Jejunum (tissue), 1 donor: ENCODE measurements around the gene TAFA4.

- PRO-cap = no peak
These were observed 419.5 kb downstream of the MAGI1 start for GRCh38 chr3:65619111-65619812.

GRCh38 chr3:65977528-65978457, 60.9 kb downstream of the MAGI1 start:
- PRO-cap = no peak

- PRO-cap = no peak
These were observed 27.9 kb downstream of the MAGI1 start for GRCh38 chr3:66010386-66011589.

DNA sequence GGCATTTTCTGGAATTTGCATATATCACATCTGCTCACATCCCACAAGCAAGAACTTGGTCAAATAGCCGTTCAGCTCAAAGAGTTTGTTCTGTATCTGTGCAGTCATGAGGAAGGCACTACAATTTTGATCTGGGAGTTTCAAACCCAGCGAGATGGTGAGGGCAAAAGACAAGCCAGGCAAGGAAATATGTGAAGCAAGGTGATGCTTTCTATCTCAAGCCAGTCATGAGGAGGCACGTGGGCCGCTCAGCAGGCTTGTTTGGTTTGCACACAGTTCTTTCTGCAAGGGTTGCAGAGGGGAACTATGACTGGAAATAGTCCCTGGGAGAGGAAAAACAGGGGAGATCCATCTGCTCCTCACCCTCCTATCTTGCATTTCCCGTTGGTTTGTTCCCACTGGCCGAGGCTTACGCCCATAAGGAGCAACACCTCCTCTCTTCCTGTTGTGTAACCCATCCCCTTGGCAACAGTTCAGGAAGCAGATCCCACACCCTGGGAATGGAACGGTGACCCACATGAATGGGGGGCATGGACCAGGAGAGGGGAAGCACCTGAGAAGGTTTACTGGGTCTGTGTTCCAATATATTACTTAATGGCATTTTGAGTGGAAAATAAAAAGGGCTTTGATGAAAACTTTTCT, 72.1 kb upstream of the MAGI1 start:
- PRO-cap = no peak

- PRO-cap = no peak
These were observed 66.6 kb upstream of the SLC25A26 start for GRCh38 chr3:66153854-66154890.

- PRO-cap = no peak
These were observed 26.3 kb upstream of the SLC25A26 start for GRCh38 chr3:66194624-66194872.

GRCh38 chr3:66195297-66195824, 25.4 kb upstream of the SLC25A26 start:
- PRO-cap = no peak

- PRO-cap = no peak
These were observed 114.8 kb downstream of the LRIG1 start for GRCh38 chr3:66385972-66386537.

DNA sequence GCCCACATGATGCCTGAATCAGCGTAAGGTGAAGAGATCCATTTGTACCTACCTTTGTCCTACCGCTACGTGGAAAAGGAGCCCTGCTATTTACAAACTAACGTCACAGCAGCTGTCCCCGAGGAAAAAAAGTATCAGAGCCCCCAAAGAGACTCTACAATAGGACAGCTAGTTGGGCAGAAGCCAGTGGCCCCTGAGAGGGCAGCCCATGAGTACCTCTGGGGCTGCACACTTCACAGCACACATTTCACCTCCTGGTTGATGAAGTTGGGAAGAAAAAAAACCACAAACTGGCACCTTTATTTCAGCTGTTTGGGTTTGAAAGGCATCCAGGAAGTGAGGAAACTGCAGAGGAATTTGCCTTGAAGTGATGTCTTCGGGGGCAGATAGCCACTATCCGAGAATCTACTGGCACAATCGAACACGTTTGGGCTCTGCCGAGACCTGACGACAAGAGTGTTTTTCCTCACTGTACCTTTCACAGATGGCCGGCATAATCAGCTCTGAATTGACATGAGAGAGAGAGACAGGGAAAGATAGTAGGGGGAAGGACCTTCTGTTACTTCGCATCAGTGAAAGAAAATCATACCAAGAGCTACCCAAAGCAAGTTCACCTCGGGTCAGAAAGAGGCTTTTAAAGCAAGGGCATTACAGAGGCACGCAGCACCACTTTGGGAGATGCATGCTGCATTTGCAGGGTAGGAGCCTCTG, 59.7 kb downstream of the LRIG1 start:
- PRO-cap = no peak

- PRO-cap = no peak
These were observed 25.1 kb downstream of the LRIG1 start for GRCh38 chr3:66475367-66476412.

DNA sequence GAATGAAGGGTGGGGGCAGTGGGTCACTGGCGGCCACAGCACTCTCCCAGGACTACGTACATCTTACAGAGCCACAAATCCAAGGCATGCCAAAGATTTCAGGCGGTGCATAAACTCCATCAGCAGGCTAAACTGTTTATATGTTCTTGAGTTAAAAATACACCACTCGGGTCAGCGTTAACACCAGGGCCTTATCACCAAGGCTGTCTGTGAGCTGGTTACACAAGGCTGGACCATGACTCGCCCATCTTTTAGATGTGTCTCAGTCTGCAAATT, 15.6 kb downstream of the LRIG1 start:
- PRO-cap = no peak

GRCh38 chr3:66487303-66487875, 13.4 kb downstream of the LRIG1 start:
- PRO-cap = no peak

- PRO-cap = no peak
These were observed 10.6 kb downstream of the LRIG1 start for GRCh38 chr3:66490117-66490660.

DNA sequence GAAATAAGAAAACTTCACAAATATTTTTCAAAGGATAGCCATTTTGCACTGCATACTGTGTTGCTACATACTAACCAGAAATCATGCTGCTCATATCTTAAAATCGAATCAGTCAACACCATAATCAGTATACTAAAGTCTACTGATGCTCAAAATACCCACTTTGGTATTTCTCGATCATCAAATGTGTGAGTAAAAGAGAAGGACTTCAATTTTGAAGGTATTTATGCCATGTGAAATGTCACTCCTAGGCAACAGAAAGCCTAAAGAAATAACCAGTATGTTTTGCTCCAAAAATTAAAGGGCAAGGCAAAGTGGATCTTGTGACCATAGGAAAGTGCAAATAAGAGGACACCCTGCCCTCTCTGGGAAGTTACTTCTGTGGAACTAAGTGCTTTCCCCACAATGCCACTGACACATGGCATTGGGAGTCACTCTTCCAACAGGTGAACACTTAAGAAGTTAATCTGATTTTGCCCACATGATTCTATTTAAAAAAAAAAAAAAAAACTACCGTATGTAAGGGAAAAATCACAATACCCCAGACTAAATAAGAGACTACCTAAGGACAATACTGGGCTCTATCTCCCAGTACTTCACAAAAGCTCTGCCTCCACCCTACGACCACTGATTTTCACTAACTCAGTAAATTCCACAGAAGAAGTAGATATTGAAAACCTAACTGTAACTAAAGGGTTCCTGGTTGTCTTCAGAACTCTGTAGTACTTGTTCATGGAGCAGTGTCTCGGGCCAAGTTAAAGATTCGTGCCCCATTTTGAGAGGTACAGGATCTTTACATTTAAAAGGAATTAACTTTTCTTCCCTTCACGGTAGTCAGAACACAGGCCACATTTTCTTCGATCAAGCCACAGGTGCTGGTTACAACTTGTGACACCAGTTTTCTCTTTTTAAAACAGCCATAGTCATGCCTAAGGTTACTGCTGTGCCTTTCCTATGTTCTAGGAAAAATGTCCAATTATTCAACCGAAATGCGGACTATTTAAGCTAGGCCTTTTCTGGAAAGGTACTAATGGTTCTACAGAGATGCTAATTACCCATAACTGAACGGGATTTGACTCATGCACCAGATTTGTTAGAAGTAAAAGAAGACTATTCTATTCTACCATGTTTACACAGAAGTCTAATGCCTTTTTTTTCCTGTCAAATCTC, 2.4 kb downstream of the LRIG1 start:
- PRO-cap = no peak

DNA sequence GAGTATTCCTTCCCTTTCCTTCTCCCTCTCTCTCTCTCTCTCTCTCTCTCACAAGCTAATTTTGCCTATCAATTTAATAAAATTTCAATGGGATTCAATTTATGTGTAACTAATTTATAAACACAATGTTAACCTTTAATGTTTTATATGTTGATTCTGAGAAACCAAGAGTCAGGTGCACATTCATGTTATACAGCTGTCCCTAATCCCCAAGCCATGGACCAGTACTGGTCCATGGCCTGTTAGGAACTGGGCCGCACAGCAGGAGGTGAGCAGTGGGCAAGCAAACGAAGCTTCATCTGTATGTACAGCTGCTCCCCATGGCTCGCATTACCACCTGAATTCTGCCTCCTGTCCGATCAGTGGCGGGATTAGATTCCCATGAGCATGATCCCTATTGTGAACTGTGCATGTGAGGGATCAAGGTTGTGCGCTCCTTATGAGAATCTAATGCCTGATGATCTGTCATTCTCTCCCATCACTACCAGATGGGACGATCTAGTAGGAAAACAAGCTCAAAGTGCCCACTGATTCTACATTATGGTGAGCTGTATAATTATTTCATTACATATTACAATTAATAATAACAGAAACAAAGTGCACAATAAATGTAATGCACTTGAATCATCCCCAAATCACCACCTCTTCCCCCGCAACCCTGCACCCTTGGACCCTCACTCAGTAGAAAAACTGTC, 178.3 kb downstream of the SUCLG2 start:
- PRO-cap = no peak

DNA sequence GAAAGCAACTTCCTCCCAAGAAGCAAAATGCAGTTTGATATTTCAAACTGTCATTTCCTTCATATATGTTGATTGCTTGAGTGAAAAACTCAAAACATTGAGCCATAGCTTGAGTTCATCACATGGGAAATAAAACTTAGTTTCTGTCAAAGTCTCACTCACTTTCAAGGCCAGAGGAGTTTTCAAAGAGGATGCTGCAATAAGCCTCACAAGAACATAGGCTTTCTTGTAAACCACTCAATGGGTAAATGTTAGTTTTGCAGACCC, 29.1 kb upstream of the SUCLG2 start:
- PRO-cap = no peak

DNA sequence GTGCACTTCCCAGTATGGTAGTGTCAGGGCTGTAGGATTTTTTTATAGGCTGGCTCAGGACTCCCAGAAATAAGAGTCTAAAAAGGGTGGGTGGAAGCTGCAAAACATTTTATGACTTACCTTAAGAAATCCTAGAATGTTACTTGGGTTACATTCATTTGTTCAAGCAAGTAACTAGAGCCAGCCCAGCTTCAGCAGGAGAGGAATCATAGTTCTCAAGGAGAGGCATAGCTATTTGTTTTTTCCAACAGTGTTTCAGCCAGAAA, 417.3 kb downstream of the TAFA4 start:
- PRO-cap = no peak

DNA sequence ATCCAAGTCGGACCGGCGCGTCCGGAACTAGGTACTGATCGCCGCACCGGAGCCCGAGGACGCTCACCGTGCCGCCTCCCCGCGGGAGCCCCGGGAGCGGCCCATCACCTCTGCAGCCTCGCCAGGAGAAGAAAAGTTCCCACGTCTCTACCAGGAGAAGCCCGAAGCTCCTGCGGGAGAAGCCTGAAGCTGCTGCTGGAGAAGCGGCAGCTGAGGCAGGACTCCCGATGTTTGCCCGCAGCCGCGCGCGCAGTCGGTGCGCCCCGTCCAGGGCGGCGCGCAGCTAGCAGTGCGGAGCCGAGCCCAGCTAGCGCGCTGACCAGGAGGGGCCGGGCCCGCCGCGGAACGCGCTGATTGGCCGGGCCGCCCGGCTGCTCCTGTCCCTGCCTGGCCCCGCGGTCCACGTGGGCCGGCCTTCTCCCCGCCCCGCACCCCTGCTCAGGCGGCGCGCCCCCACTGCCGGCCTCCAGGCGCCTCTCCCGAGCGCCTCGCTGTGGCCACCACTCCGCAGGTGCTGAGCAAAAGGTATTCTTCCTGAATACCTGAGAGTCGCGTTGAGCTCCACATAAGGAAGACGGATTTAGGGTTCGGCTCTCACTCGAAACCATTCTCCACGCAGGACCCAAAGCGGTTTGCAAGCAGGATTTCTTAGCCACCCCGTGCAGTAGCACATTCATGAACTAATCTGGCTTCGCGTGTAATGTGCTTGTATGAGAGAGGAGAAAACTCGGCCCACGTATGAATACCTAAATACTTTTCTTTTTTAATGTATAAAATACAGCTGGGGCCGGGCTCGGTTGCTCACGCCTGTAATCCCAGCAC, at the start of gene TAFA4:
Gene TAFA4 (minus strand): TSS at position 293 of the 822 bp plus-strand sequence.
- PRO-cap = no peak

DNA sequence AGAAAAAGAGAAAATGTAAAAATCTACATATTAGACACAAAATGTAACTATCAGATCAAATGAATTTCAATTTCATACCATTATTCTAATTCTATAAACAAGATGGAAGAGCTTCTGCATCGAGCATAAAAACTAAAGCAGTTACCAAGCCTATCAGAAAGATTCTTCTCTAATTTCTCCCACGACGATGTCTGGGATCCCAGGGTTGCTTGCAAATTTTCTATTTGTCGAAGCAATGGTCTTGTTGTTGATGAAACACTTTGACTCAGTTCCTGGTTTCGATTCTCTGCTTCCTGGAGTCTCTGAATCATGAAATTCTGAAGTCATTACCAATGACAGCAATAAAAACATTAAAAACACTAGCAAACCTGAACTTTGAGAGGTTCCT, 18.7 kb downstream of the TMF1 start:
- PRO-cap = no peak

- PRO-cap = no peak
These were observed 7.1 kb downstream of the ARL6IP5 start for GRCh38 chr3:69091471-69092667.